Kidney epithelial cell (primary cell): ENCODE results near the gene B9D2.

DNA sequence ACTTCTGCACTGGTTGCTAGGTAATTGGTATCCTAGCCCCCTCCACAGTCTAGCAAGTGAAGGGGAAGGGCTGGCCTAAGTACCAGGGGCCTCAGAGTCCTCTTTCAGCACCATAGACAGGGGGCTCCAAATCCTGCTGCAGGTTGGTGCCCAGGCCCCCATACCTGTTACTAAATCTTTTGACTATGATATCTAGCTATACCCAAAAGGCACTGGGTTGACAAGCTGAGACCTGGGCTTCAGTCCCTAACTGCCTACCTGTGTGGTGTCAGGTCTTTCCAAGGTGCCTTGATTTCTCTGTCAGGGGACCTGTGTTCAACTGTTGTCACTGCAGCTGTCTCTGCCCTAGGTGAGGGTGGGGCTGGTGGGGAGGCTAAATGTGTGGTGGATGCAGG lies 4.0 kb upstream of the CCDC97 start:
- RAMPAGE, long total RNA = no peak

- RAMPAGE, long total RNA = no peak
- RRBS = no CpG with 5 or more reads among the region's 23 CpGs
These were observed 7.0 kb downstream of the CCDC97 start for GRCh38 chr19:41316594-41317693.

DNA sequence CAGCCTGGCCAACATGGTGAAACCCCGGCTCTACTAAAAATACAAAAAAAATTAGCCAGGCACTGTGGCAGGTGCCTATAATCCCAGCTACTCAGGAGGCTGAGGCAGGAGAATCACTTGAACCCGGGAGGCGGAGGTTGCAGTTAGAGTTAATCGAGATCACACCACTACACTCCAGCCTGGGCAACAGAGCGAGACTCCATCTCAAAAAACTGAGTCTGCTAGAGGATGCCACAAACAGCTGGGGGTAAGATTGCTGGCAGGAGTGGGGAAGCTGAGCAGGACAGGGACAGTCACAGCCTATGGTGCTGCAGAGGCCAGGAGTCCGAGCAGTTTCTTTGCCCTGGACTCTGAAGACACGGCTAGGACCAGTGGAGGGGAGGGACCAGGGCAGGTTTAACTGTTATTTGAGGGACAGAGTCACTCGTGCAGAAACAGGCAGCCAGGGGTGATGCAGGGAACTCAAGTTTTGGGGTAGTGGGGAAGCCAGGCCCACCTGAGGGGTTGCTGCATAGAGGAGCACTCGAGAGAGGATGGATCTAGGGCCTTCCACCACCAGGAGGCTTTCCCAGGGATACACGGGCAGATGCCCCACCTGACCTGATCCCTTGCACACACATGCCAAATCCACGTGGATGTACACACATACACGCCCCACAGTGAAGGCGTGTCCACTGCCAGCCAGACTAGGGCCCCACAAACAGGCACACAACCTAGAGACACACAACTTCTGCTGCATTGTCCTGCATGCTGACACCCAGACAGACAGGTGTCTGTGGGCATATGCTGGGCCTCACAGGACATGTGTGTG lies 8.5 kb downstream of the CCDC97 start:
- RAMPAGE, long total RNA = no peak
- RRBS = no CpG with 5 or more reads among the region's 13 CpGs

- RAMPAGE, long total RNA = no peak
- RRBS = no CpG with 5 or more reads among the region's 4 CpGs
These were observed 14.3 kb downstream of the CCDC97 start for GRCh38 chr19:41324394-41324639.

DNA sequence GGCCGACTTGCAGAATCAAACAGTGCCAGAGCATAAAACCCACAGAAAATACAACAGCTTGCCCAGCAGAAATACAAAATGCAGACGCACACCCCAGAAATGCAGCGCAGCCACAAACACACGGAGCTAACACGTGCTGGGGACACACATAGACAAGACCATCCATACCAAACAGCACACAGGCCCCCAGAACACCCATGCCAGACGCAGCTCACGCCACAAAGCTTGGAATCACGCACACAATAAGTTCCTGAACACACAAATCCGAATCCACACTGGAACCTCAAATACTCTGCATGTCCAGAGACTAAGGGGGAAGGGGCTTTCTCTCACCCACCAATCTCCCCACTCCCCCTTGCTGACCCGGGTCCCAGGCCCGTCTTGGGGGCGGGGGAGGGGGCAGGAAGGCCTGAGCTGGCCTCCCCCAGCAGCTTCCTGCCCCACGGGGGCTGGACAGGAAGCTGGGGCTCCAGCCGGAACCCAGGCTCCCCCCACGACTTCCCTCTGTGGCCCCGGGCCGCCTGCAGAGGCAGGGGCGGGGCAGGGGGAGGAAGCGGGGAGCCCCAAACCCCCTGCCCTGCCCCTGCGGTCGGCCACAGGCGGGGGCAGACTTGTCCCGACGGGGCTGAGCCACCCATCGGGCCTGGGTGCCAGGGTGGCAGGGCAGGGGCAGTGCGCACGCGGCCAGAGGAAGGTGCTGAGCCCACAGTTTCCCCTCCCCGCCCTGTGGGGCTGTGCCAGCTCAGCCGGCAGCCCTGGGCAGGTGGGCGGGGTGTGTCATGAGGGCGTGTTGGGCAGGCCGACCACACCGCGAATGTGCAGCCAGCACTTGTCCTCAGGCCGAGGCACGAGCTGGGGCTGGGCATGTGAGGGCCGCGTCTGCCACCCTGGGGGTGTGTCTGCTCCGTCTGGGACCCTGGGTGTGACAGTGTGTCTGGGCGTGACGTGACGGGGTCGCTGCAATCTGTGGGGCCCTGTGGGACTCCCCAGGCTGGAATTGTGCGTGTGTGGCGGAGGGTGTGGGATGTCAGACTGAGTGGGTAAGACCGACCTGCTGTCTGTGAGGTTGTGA lies 17.5 kb downstream of the CCDC97 start:
- RAMPAGE, long total RNA = no peak
- RRBS = no CpG with 5 or more reads among the region's 47 CpGs

DNA sequence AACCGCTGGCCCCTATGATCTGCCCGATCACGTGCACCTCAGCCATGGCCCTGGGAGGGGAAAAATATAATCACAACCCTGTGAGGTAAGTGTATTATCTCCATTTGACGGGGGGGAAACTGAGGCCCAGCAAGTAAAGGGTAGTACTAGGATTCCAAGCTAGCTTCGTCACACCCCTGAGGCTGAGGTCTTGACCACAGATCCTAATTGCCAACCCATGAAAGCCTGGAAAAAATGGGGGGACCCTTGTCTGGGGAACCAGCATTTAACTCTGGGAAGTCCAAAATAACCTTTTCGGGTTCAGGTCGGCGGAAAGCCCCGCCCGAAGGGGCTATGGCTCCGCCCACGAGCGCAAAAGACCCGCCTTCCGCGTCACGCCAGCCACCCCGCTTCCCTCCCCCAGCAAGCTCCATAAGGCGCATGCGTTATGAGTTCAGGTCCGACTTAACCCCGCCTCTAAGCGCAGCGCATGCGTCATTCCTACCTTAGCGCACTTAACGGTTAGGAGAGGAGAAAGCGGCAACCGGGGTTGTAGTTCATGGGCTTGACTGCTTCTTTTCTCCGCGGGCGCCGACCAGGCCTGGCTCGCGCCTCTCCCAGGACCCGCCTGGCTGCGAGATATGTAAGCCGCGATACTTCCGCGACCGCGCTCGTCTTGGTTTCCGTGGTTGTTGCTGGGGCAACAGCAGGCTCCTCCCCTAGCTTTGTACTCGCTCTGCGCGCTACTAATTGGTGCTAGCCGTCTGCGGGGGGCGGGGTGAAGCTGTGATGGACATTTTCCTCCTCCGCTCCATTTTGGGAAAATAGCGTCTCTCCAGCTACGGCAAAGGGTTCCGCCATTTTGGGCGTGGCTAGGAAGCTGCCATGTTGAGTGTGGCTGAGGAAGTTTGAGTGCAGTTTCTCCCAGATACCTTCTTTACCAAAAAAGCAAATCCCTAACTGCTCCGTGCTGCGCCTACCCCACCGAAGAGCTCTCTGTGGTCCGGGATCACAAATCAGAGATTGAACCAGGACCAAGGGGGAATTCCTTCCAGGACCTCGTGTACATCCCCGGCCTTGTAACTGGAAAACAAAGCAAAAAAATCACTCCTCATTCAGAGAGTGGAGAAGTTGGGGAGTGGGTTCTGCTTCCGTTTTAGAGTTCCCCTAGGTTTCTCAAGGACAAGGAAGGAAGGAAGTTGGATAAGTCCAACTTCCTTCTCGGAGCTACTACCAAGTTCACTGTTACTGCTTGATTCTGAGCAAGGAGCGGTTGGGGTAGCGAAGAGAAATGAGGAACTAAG lies at the start of gene B9D2:
Gene B9D2 (minus strand): TSS at position 676 of the 1,283 bp plus-strand sequence.
- RAMPAGE, long total RNA = no peak
- RRBS = 13% methylated on average over 3 of the region's 66 CpGs

DNA sequence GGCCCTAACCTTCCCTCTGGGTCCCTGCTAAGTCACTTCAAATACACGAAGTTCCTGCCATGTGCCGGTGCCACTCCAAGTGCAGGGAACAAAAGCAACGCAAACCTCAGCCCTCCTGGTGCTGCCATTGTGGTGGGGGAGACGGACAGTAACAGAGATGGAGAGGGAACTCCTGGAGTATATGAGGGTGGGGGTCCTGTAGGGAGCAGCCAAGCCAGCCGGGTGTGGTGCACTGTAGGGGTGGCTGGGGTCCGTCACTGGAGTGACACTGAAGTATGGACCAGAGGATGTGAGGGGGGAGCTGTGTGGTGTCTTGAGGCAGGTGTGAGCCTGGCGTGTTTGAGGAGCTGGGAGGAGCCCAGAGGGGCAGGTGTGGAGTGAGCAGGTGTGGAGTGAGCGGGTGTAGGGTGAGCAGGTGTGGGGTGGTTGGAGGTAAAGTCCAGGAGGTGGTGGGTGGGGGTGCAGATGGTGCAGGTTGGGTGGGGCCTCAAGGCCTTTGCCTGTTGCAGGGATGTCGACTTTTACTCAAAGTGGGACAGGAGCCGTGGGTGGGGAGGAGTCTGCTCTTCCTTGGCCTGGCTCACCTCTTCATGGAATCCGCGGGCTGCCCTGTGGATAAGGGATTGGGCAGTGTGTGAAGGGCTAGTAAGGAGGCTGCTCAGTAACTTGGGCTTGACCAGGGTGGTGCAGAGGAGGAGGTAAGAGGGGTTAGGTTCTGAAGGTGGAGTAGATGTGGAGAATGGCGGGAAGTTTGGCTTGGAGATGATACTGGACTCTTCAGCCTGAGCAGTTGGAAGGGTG lies 5.8 kb downstream of the B3GNT8 start:
- RAMPAGE, long total RNA = no peak
- RRBS = no CpG with 5 or more reads among the region's 13 CpGs

GRCh38 chr19:41449394-41449940 lies 6.5 kb downstream of the ERICH4 start:
- RAMPAGE, long total RNA = no peak
- RRBS = no CpG with 5 or more reads among the region's 9 CpGs

DNA sequence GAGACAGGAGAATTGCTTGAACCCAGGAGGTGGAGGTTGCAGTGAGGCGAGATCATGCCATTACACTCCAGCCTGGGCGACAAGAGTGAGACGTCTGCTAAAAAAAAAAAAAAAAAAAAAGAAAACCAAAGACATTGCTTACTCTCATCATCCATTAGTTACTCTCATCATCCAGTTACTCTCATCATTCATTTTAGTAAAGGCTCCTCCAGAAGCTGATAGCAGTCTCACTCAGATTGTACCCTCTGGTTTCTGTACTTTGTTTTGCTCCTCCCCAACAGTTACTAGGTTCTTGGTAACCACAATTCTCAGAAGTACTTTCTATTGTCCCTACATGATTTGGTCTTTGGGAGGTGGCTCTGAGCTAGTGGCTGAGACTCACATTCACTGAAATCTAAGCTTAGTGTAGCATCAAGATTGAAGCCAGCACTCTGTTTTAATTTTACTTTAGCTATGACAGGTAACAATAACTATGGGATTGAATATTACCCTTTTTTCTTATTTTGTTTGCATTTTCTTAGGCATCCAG lies 14.3 kb downstream of the ERICH4 start:
- RAMPAGE, long total RNA = no peak
- RRBS = no CpG with 5 or more reads among the region's 3 CpGs

- RAMPAGE, long total RNA = no peak
- RRBS = no CpG with 5 or more reads among the region's 1 CpG
These were observed 54.3 kb downstream of the ERICH4 start for GRCh38 chr19:41497298-41497608.

DNA sequence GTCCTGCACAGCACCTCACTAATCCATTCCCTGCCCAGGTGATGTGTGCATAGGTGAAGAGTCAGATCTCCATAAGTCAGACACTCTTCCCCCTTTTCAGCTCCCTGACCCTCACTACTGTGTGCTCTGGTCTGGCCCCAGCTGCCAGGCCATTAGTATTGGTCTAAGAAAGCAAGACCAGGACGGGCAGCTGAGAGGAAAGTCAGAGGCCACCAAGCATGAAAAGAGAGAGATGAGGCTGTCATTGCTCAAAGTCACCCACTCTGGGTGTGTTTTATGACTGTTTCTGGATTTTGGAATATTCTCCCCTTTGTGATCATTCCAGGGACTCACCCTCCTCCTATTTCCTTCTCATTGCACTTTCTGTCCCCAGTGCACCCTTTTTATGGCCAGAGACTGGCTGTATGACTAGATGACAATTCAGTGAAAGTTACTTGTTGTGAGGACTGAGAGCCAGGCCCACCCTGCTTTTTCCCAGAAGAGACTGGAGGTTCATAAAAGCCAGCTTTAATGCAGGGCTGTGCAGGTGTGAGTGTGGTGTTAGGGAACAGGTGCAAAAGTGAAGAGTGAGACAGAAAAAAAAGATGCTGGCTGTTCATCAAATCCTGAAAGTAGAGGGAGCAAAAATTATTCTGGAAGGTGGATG lies 17.4 kb downstream of the CEACAM7 start:
- RAMPAGE, long total RNA = no peak
- RRBS = no CpG with 5 or more reads among the region's 1 CpG

- RAMPAGE, long total RNA = no peak
- RRBS = no CpG with 5 or more reads among the region's 4 CpGs
These were observed 7.8 kb downstream of the CEACAM5 start for GRCh38 chr19:41716292-41716535.

- RAMPAGE, long total RNA = no peak
- RRBS = no CpG with 5 or more reads among the region's 2 CpGs
These were observed 19.7 kb upstream of the CEACAM3 start for GRCh38 chr19:41776710-41777151.

DNA sequence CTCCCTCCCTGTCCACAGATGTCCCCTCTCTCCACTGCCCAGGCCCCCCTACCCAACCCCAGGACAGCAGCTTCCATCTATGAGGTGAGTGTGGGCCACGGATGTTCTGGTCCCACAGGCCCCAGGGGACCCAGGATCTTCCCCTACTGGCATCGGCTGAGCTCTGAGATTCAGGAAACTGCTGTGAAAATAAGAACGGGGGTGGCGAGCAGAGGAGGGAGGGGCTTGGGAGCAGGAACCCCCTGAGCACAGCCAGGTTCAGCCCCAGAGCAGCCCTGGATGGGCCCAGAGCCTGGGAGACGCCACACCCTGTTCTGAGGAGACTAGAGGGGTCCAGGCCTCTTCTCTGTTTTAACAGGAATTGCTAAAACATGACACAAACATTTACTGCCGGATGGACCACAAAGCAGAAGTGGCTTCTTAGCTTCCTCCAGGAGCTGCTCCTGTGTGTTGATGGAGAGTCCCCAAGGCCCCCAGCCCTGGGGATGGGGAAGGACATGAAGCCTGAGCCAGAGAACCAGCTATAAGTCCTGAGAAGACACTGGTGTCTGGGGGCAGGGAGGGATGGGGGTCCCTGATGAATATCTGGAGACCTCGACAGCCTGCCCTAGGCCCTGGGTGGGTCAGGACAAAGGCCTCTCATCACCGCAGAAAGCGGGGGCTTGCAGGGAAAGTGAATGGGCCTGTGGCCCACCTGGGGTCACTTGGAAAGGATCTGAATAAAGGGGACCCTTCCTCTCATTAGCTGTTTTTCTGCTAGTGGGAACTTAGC lies 14.6 kb downstream of the CEACAM3 start:
- RAMPAGE, long total RNA = no peak
- RRBS = no CpG with 5 or more reads among the region's 9 CpGs

DNA sequence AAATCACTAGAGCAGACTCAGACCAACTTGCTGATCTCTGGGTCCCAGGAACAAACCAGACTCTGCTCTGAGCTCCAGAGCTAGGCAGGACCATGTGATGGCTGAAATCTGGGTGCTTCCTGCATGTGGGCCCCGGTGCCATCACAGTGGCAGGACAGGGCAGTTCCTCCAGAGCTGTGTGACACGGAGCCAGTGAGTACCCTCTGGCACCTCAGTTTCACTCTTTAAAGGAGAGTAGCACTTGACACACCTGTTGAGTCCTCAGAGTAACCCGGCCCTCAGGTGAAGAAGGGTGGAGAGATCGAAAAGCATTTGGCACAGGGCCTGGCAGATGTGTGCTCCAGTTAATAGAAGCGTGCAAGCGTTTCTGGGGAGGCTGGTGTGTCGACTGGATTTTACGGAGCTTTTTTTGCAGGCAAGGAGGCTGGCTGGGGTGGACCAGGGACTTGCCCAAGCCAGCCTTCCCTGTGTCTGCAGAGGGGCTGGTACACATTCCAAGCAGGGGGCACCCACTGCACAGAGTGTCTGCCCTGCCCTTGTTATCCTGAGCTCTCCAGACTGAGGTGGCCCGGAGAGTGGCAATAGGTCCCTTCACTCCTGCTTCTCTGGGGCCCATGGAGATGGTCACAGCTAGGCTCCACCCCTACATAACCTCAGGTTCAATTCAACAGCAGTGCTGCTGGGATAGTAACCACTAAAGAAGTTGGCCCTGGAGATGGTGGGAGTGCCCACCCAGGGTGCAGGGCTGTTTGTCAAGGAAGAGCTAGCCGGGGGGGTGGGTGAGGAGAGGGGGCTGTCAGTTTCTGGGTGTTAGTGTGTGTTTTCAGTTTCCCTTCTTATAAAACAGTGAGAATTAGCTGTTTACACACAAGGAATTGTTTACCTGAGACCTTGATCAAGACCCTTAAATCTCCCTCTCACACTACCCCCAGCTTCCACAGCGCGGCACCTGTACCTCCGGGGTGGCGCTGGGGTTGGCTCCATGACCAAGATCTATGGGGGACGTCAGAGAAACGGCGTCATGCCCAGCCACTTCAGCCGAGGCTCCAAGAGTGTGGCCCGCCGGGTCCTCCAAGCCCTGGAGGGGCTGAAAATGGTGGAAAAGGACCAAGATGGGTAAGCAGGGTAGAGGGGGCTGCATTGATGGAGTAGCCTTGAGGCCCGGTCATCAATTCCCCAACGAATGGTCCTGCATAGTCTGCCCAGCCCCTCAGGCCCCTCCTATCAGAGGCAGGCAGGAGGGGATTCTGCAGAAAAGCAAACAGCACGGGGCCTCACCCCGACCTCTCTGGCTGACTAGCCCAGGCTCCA lies 8.5 kb downstream of the RPS19 start:
- RAMPAGE, long total RNA = no peak
- RRBS = no CpG with 5 or more reads among the region's 24 CpGs

DNA sequence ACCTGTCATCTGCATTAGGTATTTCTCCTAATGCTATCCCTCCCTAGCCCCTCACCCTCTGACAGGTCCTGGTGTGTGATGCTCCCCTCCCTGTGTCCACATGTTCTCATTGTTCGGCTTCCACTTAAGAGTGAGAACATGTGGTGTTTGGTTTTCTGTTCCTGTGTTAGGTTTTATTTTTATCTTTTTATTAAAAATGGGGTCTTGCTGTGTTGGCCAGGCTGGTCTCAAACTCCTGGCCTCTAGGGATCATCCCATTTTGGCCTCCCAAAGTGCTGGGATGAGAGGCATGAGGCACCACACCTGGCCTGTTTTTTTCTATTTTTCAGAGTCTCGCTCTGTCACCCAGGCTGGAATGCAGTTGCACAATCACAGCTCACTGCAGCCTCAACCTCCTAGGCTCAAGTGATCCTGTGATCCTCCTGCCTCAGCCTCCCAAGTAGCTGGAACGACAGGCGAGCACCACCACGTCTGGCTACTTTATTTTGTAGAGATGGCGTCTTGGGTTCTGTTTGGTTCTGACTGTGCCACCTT lies 7.5 kb downstream of the ZNF574 start:
- RAMPAGE, long total RNA = no peak
- RRBS = no CpG with 5 or more reads among the region's 6 CpGs

DNA sequence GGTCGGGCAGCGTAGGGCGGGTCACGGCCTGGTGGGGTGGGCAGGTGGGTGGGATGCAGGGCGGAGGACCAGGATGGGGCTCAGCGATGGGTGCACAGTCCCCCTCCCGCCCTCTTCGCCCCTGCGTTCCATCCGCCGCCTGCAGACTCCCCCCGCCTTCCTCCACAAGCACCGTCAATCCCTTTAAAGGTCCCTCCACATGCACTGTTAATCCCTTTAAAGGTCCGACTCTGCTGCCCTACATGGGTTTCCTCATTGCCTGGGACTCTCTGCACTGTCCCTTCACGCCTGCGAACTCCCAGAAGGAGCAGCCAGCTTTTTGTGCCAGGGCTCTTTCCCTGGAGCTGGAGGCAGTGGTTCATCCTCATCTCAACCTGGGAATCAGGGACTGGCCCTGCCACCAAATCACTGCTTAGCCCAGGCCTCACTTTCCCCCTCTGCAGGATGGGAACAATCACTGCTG lies 20.3 kb downstream of the ZNF574 start:
- RAMPAGE, long total RNA = no peak
- RRBS = no CpG with 5 or more reads among the region's 16 CpGs

GRCh38 chr19:42132973-42133480 lies 781 bp upstream of the POU2F2 start:
- RAMPAGE, long total RNA = no peak
- RRBS = 2% methylated on average over 15 of the region's 42 CpGs

DNA sequence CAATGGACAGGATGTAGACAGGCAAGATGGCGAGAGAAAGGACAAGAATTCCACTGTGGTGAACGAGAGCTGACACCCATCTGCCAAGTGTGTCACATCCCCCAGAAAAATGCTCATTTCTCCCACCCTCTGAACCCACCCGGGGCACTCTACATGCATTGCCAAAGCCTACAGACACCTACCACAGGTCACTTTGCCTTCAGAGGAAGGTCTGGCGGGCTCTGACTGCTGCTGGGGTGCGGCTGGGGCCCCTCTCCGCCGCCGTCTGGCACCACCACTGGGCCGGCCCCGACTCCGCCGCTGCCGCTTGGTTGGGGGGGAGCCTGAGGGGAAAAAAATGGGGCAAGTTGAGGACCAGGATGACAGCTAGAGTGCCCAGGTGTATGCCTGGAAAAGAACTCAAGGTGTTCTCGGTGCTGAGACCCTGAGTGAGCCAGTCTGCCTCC lies 7.9 kb downstream of the DEDD2 start:
- RAMPAGE, long total RNA = no peak
- RRBS = no CpG with 5 or more reads among the region's 14 CpGs

GRCh38 chr19:42215586-42216370 lies 1.7 kb downstream of the DEDD2 start:
- RAMPAGE, long total RNA = no peak
- RRBS = no CpG with 5 or more reads among the region's 6 CpGs